Smooth muscle cell (in vitro differentiated cells): ENCODE measurements around a stretch of chr4.

DNA sequence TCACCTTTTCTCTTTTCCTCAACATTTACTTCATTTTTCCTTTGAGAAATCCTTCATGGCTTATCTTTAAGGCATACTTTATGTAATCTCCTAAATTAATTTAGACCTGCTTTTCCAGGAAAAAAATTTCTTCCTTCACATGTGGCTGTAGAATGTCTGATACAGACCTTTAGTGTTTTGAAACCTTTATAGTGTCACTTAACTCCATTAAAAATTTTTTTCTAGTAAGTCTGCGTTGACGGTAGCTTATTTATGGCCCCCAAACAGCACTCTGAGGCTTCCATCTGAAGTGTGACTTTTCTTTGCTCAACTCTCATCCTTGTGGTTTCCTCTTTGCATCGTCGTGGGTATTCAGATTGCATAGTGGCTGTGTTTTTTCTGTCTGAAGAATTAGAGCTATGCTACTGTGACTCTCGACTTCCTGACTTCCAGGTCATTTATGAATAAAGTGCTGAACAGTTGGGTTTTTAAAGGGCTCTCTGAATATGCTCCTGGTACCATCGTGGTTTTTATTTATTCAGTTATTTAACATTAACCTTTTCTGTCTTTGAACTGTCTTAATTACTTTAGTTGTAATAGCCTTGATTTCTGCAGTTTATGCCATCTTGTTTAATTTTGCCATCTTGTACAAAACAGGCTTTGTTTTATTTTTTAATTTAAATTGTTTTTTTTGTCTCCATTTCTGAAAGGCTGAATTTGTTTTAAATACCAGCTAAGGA, 44.9 kb downstream of the JADE1 start:
- RAMPAGE, long total RNA = no peak

- RAMPAGE, long total RNA = no peak
These were observed 53.4 kb downstream of the JADE1 start for GRCh38 chr4:128862551-128863590.

- RAMPAGE, long total RNA = no peak
These were observed 1.3 kb upstream of the PCDH10 start for GRCh38 chr4:133147732-133148286.

DNA sequence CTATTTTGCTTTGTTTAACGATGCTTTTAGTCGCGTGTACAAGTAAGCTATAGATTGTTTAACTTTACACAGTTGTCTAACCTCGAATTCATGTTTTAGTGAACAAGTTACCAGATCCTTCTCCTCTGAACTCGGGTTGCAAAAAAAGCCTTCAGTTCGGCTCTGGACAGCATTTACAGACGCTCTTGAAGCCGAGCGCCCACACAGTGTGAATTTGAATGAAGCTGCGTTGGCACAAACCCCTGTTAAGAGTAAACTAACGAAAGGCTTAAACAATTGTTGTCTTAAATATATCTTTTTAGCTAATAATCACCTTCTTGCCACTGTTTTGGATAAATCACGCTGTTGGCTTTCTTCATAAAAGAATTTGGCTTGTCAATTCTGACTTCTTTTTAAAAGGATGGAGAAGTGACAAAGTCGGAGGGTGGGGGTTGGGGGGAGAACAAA, 4.1 kb downstream of the PCDH10 start:
- RAMPAGE, long total RNA = no peak

DNA sequence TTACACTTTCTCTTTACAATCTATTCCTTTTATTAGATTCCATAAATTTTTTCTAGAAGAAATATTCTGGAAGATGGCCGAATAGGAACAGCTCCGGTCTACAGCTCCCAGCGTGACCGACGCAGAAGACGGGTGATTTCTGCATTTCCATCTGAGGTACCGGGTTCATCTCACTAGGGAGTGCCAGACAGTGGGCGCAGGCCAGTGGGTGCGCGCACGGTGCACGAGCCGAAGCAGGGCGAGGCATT, 36.2 kb downstream of the PCDH18 start:
- RAMPAGE, long total RNA = no peak

GRCh38 chr4:137811164-137811549, 278.9 kb upstream of the PCDH18 start:
- RAMPAGE, long total RNA = no peak

GRCh38 chr4:138910446-138911434, 104.8 kb upstream of the NOCT start:
- RAMPAGE, long total RNA = no peak

DNA sequence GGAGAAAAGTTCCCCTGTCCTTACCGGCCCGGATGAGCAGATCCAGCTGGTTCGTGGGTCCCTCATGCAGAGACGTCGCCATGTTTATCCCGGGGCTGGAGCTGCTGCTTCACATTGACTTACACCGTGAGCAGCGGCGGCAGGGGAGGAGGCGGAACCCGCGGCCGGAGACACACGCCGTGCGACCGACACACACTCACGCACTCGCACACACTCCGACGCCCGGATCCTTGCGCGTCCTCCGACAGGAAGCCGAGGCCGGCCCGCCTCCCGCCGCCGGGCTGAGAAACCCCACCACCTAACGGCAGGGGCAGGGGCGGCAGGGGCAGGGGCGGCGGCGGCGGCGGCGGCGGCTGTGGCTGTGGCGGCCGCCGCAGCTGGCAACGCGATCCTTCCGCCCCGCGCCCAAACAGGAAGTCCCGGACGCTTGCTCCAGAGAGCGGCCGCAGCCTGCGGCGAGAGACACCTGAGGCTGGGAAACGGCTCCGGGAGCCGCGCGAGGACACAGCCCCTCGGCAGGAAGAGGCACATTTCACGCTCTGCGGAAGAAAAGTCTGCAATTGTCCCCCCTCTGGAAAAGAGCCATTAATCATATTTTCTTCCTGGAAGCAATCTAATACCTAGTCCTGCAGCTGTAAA, 68.6 kb downstream of the NOCT start:
- RAMPAGE, long total RNA = start-site peak on the minus strand centred at position 213 of the sequence, 250 bp wide, 162 and 166 reads in 2 replicates

- RAMPAGE, long total RNA = no peak
These were observed 37.1 kb upstream of the ELF2 start for GRCh38 chr4:139213997-139214737.

DNA sequence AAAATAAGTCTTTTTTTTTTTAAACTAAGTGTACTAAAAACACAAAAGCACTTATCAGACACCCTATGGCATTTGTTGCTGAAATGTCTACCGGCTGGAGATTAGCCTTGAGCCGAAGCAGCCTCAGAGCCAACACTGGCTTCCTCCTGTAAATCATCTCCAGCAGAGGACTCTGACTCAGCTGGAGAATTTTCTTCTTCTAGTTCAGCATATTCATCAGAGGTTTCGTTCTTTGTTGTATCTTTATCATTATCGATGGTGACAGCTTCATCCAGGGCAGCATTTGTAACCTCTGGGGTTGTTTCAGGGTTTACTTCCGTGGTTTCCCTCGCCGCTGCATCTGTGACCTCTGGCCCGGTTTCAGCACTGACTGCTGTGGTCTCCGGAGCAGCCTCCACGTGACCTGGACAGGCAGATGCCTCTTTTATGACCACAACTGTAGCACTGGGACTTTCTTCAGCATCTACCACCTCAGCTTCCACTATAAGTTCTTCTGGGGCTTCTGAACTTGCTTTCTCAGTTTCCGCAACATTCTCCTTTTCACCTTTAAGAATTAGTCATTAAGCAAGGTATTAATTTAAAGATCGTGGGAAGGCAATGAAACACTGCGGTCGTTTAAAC, 13.4 kb downstream of the MGARP start:
- RAMPAGE, long total RNA = no peak

- RAMPAGE, long total RNA = no peak
These were observed 58.2 kb upstream of the NDUFC1 start for GRCh38 chr4:139360399-139360897.

- RAMPAGE, long total RNA = no peak
These were observed 52.6 kb upstream of the RAB33B start for GRCh38 chr4:139401274-139401831.

DNA sequence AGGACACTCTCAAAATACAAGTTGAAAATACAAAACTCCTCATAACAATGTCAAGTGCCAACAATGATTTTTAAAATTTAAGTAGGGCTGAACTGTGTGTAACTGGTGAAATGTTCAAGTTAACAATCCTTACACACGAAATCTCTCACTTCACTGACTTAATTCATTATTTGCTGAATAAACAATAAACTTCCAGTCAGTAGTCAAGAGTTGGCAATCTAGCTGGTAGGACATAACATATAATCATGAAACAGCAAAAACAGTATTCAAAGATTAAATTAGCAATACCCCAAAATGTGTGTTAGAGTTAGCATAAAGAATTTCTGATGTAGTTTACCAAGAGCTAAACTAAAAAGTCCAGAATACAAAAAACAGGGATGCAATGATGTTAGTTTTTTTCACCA, 1.9 kb upstream of the RAB33B start:
- RAMPAGE, long total RNA = no peak

GRCh38 chr4:139455118-139455571, 1.2 kb downstream of the RAB33B start:
- RAMPAGE, long total RNA = no peak

- RAMPAGE, long total RNA = no peak
These were observed 24.7 kb downstream of the SETD7 start for GRCh38 chr4:139531346-139531642.

DNA sequence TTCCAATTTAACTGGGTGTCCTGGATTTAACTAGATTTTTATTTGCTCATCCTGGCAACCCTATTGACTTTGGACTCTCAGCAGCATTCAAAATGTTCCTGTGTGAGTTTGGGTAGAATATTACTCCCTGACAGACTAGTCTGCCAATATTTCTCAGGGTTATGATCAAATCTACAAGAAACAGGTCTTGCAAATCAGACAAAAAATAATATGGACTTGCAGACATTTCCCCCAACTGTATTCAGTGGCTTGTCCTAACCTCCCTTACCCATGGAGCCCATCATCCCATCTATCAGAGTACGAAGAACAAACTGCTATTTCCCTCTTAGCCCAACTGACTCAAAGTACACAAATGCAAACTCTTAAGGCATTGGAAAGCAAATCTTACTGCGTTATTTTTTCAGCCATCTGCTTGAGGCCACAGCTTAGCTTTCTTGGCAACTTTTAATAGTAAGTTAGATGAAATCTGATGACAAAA, 20.6 kb downstream of the SETD7 start:
- RAMPAGE, long total RNA = no peak

DNA sequence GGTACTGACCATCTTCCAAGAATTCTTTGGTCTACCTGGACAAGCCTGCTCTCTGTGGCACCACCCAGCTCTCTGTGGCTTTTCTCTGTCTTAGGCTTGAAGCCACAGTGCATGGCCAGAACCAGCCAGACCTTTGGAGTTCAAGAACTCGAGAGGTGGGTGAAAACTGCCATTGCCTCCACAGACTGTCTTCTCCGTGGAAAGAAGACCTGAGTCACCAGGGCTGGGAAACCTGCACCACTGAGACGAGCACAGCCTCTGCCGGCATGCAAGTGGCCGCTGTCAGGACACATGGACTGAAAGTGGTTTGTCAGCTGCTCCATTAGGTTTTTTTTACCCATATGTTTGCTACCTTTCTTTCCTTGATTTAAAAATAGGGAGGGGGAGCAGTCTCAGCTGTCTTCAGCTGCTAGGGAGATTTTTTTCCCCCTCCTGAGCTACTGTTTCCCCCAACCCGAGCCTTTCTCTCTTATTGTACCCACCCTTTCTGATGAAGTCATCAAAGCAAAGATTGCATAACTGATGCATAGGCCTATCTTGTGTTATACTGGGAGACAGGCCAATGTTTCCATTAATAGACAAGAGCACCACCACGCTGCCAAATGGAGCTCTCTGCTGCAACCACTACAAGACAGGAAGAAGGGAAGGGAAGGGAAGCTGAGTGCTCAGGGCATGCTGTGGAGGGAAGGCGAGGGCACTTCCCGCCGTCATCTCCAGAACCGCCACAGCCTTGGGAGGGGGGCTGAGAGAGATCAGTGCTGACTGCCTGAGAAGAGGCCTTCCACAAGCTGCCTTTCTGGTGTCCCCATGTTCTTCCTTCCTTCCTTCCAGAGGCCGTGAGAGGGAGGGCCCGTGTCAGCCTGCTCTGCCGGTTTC, 74.7 kb downstream of the MGST2 start:
- RAMPAGE, long total RNA = no peak

GRCh38 chr4:139770353-139770755, 104.7 kb downstream of the MGST2 start:
- RAMPAGE, long total RNA = no peak

- RAMPAGE, long total RNA = no peak
These were observed 168.1 kb downstream of the MAML3 start for GRCh38 chr4:139986000-139986247.

DNA sequence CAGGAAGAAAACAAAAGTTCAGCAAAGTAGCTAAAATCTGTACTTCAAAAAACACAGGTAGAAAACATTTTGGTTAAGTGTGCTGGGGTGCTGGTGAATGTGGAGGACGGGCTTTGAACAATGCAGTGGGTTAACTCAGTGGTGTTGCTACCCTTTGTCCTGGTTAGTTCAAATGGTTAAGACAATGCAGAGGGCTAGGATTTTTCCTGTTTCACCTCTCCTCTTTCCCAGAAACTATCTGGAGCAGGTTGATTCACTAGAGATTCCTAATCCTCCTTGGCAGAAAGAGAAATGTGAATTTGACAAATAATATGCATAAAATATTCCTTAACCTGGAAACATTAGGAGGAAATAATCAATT, 149.0 kb downstream of the MAML3 start:
- RAMPAGE, long total RNA = no peak